HEK293 (cell line): ENCODE results near the gene AMY1B.

GRCh38 chr1:100925875-100927119 is 30.4 kb downstream of the SLC30A7 start:
- PRO-cap, result no peak
- RRBS, 2 experiments, result no CpG with 5 or more reads among the region's 5 CpGs

DNA sequence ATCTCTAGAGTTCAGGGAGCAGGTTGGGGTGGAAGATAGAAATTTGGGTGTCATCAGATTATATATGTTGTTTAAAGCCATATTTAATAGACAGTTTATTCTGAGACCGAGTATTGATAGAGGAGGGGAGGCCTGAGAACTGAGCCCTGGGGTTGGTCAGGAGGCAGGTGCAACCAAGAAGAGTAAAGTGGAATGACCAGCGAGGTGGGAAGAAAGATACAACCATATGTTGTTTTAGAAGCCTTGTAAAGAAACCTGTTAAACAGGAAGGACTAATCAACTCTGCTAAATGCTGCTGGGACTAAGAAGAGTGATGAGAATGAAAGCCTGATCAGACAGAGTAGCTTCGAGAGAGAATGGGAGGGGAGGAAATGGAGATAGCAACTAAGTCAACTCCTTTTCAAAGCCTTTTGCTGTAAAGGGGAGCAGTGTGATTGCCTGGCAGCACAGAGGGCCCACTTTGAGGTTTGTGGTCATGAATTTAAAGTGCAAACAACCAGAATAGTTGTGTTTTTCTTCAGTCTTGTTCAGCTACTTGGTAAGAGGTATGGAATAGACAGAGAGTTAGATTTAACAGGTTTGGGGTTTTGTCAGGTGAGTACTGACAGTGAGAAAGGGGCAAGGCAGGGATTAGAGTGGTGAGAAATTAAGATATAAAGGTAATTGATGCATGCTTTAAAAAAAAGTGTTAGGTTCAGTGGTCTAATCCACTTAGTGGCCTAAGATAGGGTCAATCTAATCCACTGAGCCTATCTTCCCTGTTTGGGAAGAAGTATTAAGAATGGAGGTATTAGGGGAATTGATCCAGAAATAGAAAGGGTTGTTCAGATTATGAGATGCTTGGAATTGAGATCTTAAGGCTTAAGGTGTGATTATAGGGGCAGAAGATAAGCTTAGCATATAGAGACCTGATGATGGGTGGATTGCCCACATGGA is 31.5 kb downstream of the SLC30A7 start:
- PRO-cap, result no peak
- RRBS, 2 experiments, result no CpG with 5 or more reads among the region's 3 CpGs

GRCh38 chr1:101148893-101149378 is 87.9 kb upstream of the S1PR1 start:
- PRO-cap, result no peak
- RRBS, 2 experiments, result no CpG with 5 or more reads among the region's 3 CpGs

DNA sequence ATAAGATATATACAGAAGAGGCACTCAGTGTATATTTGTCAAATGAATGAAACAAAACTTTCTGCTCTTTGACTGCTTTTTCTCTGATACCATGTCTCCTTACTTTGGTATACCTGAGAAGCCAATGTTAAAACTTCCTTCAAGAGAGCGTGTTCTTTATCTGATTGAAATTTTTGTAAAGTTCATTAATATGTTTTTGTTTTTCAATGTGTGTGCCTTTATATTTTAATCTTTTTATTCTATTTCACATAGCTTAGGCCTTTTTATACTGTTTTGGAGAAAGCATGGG is 51.8 kb upstream of the S1PR1 start:
- PRO-cap, result no peak
- RRBS, 2 experiments, result no CpG with 5 or more reads among the region's 1 CpG

DNA sequence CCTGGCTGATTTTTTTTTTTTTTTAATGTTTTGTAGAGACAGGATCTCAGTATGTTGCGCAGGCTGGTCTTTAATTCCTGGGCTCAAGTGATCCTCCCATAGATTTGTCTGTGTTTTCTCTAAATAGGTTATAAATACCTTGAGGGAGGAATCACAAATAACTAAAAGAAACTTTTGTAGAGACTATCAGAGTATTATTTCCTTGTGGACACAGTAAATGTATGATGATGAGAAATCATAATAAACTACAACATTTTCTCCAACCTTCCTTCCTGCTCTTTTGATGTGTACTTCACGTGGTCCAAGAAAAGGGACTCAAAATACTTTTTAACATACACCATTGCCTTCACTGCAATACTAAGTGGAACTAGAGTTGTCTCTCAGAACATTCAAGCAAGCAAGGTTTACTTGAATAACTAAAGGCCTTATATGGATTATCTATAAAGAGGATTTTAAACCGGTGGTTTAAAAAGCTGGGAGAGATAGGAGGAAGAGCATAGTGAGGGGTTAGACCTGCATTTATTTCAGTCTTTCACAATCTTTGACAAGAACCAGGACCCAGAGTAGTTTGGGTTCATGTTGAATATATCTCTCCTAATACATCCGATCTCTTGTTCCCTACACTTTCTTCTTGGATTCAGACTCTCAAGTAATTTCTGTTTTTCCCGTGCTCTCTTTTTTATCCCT is 6.8 kb downstream of the S1PR1 start:
- PRO-cap, result no peak
- RRBS, 2 experiments, result no CpG with 5 or more reads among the region's 5 CpGs

DNA sequence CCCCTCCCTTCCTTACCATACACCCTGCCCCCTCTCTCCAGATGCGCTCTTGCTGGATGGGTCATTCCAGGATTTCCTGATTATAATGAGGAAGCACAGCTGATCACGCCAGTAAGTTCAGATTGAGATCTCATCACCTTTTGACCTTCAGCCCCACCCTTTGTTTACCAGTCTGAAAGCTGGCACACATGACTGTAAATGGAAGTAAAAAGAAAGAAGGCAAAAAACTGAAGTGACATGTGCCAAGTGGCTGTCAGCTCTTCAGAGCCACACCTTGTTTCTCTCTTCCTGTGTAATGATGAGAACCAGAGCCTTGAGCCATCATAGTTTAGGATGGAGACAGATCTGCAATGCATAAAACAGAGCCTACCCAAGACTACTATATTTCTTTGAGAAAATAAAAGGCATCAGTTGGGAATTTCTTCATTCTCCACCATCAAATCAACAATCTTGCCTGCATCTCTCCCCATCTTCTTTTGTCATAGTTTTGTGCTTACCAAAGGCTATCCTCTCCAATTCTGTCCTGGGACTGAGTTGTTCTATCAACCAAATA is 28.0 kb downstream of the S1PR1 start:
- PRO-cap, result no peak
- RRBS, 2 experiments, result no CpG with 5 or more reads among the region's 2 CpGs

DNA sequence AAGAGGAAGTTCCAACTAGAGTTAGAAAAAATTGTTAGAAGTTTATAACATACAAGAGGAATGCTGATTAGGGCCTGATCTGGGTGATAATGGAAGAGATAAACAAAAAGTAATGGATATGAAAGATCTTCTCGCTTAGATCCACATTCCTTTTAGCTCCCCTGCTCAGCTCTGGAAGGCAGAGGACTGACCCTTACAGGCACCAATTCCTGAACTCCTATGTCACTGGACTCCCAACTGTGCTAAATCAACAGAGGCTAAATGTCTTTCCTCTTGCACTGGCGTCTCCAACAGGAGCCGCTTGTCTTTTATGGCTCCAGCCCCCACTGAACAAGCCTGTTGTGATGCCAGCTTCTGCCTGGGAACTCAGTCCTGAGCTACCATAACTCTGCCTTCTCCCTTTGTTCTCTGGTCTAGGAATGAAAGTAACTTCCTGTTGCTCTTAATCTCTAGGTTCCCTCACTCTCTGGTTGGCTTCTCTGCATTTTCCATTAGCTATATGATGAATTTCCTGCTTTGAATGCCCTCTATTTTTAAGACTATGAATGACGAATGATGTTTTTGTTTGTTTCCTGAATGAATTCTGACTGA is 142.1 kb upstream of the COL11A1 start:
- PRO-cap, result unidirectional peak, minus-strand start at position 421 of the sequence
- RRBS, 2 experiments, result no CpG with 5 or more reads among the region's 4 CpGs

GRCh38 chr1:103695934-103696654 is at the start of gene AMY1B:
AMY1B (minus strand) TSS chr1:103696210.
- PRO-cap, result no peak
- RRBS, 2 experiments, result no CpG with 5 or more reads among the region's 13 CpGs

DNA sequence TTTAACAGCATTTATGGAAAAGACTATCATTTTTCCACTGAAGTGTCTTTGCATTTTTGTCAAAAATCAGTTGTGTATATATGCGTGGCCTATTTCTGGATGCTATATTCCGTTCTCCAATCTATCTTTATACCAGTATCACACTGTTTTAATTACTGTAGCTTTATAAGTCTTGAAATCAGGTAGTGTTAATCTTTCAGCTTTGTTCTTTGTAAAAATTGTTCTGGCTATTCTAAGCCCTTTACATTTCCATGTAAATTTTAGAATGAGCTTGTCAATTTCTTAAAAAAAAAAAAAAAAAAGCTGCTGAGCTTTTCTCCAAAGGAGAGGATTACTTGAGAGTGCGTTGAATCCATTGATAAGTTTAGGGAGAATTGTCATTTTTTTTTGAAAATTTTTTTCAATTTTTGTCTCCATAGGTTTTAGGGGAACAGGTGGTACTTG is 229.1 kb downstream of the NTNG1 start:
- PRO-cap, result no peak
- RRBS, 2 experiments, result no CpG with 5 or more reads among the region's 3 CpGs

- PRO-cap, result no peak
- RRBS, 2 experiments, result no CpG with 5 or more reads among the region's 2 CpGs
These were observed 279.7 kb downstream of the VAV3 start for GRCh38 chr1:107685313-107685717.

GRCh38 chr1:107829473-107829879 is 135.5 kb downstream of the VAV3 start:
- PRO-cap, result no peak
- RRBS, 2 experiments, result no CpG with 5 or more reads among the region's 1 CpG

- PRO-cap, result no peak
- RRBS, 2 experiments, result no CpG with 5 or more reads among the region's 3 CpGs
These were observed 92.5 kb downstream of the SLC25A24 start for GRCh38 chr1:108107606-108107985.

DNA sequence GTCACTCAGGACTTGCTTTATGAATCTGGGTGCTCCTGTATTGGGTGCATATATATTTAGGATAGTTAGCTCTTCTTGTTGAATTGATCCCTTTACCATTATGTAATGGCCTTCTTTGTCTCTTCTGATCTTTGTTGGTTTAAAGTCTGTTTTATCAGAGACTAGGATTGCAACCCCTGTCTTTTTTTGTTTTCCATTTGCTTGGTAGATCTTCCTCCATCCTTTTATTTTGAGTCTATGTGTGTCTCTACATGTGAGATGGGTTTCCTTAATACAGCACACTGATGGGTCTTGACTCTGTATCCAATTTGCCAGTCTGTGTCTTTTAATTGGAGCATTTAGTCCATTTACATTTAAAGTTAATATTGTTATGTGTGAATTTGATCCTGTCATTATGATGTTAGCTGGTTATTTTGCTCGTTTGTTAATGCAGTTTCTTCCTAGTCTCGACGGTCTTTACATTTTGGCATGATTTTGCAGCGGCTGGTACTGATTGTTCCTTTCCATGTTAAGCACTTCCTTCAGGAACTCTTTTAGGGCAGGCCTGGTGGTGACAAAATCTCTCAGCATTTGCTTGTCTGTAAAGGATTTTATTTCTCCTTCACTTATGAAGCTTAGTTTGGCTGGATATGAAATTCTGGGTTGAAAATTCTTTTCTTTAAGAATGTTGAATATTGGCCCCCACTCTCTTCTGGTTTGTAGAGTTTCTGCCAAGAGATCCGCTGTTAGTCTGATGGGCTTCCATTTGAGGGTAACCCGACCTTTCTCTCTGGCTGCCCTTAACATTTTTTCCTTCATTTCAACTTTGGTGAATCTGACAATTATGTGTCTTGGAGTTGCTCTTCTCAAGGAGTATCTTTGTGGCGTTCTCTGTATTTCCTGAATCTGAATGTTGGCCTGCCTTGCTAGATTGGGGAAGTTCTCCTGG is 34.4 kb downstream of the SLC25A24 start:
- PRO-cap, result no peak
- RRBS, 2 experiments, result no CpG with 5 or more reads among the region's 7 CpGs

DNA sequence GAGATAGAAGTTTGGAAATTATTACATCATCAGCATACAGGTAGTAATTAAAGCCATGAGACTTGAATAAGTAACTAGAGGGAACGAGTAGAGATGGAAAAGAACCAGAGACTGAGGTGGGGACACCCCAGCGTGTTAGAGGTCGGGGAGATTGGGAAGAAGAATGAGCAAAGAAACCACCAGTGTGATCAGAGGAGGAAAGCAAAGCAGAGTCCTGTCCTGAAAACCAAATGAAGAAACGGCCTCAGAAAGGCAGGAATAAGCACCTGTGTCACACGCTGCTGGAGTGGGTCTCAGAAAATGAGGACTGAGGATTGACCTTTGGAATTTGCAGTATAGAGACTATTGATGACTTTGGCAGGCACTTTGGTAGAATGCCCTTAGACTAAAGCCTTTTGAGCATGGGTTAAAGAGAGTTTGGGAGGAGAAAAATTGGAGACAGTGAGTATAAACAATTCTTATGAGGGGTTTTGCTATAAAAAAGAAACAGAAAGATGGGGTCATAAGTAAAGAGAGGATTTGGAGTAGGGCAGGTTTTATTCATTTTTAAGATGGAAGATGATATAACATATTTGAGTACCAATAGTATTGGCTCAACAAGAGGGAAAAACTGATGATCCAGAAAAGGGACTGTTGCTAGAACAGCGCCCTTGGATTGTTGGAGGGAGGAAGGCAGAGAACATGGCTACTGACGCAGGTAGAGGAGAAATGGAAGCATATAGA is 43.2 kb downstream of the HENMT1 start:
- PRO-cap, result no peak
- RRBS, 2 experiments, result no CpG with 5 or more reads among the region's 7 CpGs

DNA sequence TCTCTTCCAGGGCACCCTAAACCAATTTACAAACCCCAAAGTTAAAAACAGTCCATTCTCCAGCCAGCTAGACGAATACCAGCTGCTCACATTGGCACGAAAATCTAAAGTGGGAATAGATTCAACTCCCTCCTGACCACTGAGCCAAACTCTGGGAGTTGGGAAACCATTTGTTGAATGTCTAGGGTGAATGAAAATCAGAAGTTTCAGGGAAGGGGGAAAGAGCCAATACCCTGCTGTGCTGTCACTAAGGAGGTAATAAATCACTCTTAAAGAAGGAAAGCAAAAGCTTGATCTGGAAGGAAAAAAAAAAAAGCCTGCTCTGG is 42.2 kb downstream of the AKNAD1 start:
- PRO-cap, result no peak
- RRBS, 2 experiments, result no CpG with 5 or more reads among the region's 2 CpGs

DNA sequence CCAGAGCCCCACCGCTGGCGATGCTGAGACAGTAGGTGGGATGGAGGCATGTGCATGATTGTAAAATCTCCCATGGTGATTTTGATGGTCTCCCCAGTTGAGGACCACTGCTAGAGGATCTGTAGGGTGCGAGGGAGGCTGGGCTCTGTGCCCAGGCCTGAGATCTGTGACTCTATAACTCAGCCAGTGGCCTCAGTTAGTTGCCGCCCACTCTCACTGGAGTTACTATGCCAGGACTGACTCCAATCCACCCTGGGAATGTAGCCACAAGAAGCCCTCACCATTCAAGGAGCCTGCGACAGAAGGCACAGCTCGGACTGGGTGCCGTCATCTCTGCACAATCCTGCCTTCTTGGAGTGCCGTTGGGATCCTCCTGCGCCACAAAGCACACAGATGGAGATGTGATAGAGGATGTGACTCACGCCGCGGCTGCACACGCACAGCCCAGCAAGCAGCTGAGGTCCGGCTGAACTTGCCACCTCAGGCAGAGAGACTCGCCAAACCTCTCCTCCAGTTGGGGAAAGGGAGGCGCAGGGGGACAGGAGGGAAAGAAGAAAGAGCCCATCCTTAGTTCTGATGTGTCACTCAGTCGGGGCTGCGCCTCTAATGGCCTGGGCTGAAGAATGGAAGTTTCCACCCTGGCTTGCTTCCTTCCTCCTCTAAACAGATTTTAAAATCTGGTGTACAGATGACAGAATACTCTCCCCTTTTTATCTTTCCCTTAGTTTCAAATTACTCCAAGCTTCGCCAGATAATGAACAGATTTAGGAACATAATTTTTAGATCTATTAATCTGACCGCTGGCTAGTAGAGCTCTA is 26.4 kb downstream of the AKNAD1 start:
- PRO-cap, result no peak
- RRBS, 2 experiments, result no CpG with 5 or more reads among the region's 20 CpGs

GRCh38 chr1:108897156-108897678 is 20.4 kb downstream of the GPSM2 start:
- PRO-cap, result no peak
- RRBS, 2 experiments, result no CpG with 5 or more reads among the region's 5 CpGs

- PRO-cap, result no peak
- RRBS, 2 experiments, result no CpG with 5 or more reads among the region's 15 CpGs
These were observed 36.0 kb downstream of the ELAPOR1 start for GRCh38 chr1:109149782-109150538.

GRCh38 chr1:109194057-109194662 is 19.6 kb upstream of the SARS1 start:
- PRO-cap, result no peak
- RRBS, 2 experiments, result no CpG with 5 or more reads among the region's 8 CpGs

DNA sequence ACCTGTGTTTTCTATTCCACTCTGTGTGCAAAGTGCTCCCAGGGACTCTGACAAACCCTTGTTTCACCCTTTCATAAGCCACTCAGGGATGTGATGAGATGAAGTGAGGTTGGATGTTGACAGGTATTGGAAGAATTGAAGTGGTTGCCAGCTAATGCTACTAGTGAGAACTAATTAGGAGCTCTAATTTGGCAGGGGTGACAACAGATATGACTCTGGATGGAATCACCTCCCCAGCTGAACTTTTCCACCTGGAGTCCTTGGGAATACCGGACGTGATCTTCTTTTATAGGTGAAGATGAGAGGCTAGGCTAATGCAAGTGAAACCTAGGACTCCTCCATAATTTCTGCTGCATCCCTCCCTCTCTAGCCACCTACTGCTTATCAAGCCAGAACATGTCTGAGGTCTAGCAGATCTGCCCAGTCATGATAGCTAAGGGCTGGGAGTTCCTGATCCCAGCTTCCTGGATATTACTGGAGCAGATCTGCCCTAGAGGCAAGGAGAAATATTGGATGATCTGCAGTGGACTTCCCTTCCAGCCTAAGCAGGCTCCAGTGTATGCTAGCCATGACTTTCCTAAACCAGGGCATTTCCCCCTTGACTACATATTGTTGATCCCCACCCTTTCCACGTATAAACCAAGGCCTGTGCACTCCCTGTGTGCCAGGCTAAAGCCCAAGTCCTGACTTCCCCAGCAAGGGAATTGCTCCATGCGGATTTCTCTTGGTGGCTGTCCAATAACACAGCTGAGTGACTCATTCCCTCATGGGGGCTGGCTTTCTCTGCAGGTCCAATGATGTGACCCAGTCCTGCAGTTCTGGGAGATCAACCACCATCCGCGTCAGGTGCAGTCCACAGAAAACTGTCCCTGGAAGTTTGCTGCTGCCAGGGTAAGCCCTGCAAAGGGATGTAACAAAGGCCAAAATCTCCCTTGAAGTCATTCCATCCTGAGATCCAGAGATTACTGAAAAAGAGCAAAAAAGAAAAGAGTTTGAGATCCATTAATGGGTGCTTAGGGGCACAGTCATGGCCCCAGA is 15.6 kb upstream of the SARS1 start:
- PRO-cap, result no peak
- RRBS, 2 experiments, result no CpG with 5 or more reads among the region's 6 CpGs